ENCODE data around the gene KCNJ12.

DNA sequence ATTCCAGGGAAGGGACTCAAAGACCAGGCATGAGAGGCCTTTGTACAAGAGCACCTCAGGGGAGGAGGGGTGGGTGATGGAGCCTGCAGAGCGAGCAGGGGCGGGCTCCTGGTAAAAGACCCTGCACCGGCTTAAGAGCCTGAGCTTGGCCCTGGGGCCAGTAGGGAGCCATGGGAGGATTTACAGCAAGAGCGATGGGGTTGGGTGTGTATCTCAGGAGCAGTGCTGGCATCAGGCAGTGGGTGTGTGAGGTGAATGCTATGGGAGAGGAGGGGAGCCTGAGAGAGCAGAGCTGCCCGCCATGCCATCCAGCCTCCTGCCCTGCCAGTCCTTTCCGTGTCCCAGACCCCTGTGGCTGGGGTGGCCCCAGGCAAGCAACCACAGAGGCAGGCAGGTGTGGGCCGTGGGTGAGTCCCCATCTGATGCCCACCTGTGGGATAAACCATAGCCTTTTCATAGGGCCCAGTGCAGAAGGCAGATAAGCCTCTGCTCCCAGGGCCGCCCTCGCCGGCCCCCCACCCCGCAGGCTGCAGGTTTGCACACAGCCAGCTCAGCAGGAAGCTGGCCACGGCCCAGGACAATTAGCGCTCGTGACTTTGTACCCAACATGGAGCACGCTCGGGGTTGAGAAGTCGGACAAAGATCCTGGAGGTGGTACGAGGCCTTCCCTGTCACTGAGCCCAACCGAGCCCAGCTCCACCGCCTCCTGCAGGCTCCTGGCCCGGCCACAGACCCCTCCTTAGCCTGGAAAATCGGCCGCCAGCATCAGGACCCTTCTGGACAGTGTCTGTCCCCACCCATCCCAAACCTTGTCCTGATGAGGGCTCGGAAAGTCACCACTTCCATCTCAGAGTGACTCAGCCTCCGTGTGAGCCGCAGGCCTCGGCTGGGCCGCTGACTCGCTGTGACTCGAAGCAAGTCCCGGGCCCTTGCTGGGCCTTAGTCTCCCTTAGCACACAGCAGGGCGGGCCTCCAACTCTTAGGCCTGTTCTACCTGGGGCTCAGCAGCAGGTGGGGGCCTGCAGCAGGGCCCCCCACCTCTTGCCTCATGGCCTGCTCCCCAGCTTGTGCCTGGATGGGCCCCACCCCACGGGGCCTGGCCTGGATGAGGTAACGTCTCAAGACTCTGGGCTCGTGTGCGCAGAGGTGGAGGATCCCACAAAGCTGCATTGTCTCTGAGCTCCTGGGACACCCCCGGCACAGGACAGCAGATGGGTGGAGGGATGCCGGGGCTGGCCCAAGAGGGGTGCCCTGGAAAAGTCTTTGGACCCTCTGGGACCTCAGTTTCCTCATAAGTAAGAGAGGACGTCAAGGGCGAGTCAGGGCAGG is 22.8 kb downstream of the FAM83G start:
- RRBS, 2 experiments: 100% methylated on average over 1 to 3 of the region's 40 CpGs

- RRBS, 2 experiments: no CpG with 5 or more reads among the region's 78 CpGs
Observed at GRCh38 chr17:19111614-19112949, 15.3 kb upstream of the GRAPL start.

DNA sequence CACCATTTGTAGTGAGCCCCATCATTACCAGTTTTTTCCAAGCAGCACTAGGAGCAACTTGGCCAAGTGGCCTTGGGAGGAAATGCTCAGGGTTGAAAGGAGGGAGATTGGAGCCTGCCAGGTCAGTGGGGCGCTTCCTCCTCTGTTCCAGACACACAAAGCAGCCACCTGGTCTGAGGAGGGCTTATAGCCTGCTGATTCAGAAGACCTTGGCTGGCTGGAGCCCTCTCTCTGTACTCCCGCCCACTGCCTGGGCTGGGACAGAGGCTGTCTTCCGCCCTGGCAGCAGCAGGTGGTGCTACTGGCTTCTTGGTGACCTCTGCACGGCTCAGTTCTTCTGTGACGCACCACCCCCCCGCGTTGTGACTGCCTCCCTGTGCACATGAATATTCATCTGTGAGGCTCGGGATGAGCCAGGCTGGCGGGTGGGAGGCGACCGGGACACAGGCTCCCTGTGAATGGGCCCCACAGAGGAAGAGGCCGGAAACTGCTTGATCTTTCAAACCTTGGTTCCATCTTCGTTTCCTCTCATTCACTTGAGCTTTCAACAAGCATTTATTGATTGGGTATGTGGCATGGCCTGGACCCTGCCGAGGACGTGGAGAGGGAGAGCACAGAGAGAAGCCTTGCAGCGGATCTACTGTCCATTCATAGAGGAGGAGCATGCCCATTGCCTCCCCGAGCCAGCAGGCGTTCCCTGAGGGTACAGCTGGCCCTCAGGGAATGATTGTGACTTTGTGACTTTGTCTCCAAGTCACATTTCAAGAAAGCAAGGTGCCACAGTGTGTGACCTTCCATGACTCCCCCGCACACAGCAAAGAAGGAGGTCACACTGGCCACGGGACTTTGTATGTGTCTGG is 45.1 kb downstream of the B9D1 start:
- RRBS, 2 experiments: 70% methylated on average over 1 of the region's 20 CpGs; no CpG with 5 or more reads in 1 of the 2 experiments

GRCh38 chr17:19457665-19458353 is 46.8 kb downstream of the RNF112 start:
- RRBS, 2 experiments: no CpG with 5 or more reads among the region's 8 CpGs

DNA sequence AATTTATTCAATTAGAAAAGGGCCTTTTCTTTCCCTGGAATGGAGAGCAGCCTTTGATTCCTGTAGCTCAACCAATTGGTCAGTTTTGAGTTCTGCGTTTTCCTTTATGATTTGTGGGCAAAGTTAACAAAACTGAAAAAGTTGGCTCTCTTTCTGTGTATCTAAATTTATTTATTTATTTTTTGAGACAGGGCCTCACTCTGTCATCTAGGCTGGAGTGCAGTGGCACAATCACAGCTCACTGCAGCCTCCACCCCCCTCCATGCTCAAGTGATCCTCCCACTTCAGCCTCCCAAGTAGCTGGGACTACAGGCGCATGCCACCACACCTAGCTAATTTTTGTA is 6.8 kb upstream of the SLC47A1 start:
- RRBS, 2 experiments: no CpG with 5 or more reads among the region's 2 CpGs

DNA sequence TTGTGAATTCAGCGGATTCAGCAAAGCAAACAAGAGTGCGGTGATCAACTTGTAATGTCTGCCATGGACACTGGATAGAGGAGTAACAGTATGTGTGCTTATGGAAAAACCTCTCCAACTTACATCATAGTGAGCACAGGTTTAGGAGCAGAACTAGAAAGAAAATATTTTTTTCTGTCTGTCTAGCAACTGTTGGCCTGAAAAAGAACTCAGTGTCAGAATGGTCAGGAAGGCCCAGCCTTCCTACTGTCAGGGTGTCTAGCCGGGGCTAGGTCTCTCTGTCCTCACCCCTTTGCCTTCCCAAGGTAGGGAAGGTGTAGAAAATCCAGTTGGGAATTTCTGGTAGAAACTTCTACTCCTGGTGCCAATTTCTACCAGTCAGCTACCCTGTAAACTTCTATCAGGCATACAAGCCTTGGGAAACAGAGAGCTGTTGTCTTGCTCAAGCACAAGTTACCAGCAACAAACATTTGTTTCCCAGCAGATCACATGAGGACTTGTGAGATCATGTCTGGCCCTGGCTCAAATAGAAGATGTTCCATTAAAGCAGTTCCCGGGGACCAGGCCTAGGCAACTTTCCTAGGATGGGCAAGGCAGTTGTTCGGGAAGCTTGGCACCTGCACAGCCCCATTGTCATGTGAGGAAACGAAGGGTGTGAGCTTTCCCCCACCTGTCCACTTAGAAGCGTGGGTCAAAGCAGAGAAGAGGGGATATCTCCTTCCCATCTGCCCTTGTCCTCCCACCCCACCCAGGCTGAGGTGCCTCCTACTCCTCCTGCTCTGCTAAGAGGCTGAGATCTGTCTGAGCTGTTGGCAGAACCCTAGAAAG is 11.0 kb upstream of the SLC47A2 start:
- RRBS, 2 experiments: no CpG with 5 or more reads among the region's 7 CpGs

DNA sequence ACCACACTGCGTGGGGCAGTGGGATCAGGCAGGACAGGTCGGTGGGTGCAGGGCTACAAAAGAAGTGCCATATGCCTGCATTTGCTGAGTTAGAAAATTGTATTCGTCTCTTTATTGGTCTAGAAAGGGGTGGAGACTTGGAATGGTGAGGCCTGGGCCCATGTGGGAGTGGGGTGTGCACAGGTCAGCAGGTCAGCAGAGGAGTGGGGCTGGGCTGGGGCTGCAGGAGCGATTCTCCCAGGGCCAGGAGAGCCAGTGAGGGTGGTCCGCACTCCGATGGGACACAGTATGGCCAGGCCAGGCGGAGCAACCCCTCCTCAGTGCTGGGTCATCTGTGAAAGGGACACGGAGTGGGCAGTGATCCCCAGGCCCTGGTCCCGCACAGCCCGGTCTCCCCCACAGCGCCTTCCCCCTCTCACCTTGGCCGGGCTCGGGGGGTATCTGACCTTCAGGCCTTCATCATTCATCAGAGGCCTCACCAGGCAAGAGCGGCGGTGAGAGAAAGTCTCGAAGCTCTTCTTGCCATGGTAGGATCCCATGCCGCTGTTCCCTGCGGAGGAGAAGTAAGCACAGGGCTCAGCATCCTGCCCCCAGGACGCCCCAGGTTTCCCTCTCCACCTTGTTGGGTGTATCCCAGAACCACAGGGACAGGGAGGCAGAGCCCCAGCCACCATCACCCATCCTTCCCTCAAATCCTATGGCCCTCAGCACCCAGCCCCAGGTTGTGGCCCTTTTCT is 10.0 kb downstream of the ALDH3A1 start:
- RRBS, 2 experiments: no CpG with 5 or more reads among the region's 19 CpGs

- RRBS, 2 experiments: no CpG with 5 or more reads among the region's 2 CpGs
Observed at GRCh38 chr17:20206157-20206546, 197.0 kb downstream of the SPECC1 start.

GRCh38 chr17:20896002-20896524 is 146.7 kb downstream of the USP22 start:
- RRBS, 2 experiments: 89 to 90% methylated on average over 6 of the region's 32 CpGs

DNA sequence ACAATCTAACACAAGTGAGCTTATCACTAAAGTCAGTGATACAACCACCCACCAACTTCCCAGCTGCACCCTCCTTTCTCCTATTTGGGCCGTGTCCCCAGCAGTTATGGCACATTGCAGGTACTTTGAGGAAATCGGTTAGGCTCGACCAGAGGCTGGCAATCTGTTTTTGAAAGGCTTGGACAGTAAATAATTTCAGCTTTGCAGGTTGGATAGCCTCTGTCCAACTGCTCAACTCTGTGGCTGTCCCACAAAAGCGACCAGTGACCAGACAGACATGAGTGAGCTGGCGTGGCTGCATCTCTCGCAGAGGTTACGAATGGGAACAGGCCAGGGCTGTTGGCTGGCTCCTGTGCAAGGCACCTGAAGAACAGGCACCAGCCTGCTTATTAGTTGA is 25.9 kb downstream of the USP22 start:
- RRBS, 2 experiments: no CpG with 5 or more reads among the region's 7 CpGs

GRCh38 chr17:21041862-21042109 is 1.0 kb downstream of the USP22 start:
- RRBS, 2 experiments: under 1 to 1% methylated on average over 8 of the region's 25 CpGs

DNA sequence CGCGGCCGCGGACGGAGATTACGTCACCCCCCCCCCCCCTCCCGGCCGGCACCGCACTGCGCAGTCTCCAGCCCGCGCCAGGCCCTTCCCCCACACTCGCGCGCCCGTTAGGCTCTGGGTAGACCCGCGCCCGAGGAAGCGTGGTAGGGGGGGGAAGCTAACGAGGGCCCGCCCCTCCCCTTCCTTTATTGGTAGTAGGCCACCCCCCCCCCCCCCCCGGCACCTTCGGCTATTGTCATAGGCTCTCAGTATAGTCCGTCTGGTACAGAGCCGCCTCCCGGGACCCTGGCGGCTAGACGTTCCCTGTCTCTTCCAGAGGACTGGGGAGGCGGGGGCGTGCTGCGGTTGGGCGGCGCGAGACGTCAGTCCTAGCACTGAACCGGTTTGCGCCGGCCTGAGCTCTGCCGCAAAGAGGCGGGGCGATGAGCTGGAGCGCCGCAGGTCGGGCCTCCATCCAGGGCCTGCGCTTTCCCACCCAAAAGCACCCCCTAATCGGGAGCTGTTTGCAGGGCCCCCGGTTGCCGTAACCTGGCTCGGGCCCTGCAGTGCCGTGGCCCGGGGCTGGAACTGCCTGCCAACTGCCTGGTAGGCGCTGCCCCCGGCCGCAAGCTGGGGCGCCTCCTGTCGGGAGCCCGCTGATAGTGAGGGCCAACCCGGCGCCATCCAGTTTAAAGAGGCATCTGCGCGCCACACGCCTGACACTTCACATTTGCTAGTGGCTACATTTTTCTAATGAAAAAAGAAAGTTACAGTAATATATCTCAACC is 470 bp upstream of the USP22 start:
- RRBS, 2 experiments: 1% methylated on average over 24 of the region's 63 CpGs

DNA sequence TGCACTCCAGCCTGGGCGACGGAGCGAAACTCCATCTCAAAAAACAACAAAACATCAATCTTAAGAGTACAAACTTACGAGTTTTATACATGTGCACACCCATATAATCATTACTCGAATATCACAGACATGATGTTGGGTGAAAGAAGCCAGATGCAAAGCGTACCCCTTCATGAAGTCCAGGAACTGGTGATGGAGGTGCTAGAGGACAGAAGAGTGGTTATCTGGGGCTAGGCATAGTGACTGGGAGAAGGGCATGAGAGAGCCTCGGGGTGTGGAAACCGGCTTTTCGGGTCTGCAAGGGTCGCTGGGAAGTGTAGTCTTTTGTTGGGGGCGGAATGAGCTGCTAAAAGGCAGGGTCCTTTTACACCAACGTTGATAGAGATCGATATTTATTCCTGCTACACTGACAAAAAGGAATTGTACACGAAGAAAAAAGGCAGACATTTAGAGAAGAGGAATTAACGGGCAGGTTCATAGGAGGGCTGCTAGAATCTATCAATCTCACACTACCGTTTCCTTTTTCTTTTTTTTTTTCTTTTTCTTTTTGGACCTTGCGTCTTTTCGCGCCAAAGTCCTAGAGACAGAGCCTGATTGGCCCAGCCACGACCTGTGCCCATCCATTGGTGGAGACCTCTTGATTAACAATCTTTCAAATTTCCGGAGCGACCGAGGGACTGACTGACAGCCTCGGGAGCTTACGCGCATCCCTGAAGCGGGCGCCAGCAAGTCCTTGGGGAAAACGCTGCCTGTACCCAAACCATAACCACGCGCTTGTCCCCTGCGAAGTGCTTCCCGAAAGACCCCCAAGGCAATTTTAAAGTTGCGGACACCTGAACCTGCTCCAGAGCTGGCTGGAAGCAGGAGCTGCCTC is 27.7 kb upstream of the DHRS7B start:
- RRBS, 2 experiments: no CpG with 5 or more reads among the region's 34 CpGs

GRCh38 chr17:21231867-21232496 is 18.0 kb upstream of the TMEM11 start:
- RRBS, 2 experiments: no CpG with 5 or more reads among the region's 2 CpGs

DNA sequence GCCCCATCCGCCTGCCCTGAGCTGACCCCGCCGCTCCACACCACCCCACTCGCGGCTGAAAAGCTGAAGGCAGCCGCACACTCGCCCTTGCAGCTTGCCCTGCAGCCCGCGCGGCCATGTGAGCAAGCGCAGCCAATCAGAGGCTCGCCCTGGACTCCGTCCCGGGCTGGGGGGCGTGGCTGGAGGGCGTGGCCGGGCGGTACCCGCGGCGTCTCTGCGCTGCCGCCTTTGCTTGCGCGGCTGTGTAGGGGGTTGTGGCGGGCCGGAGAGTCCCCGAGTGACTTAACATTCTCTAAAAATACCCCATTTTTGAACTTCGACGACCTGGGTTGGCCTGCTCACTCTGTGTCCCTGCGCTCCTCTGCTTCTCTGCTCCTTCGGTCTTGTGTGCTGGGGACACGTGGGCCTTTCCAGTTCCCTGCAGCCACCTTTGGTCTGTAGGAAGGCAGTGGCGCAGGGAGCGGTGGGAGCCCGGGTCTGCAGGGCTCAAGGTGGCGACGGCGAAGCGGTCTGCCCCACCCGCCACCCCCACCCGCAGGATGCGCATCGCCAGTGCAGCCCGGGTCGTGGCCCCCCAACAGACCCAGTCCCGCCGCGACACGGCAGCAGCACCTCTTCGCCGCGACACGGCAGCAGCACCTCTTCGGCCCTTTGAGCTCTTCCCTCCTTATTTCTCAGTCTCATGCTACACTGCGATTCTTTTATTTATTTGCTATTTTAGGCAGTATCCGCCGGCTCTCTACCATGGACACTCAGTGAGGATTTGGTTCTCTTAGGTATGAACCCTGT is 8.6 kb upstream of the MAP2K3 start:
- RRBS, 2 experiments: 27% methylated on average over 20 of the region's 58 CpGs

GRCh38 chr17:21322392-21322673 is 37.8 kb downstream of the MAP2K3 start:
- RRBS, 2 experiments: no CpG with 5 or more reads among the region's 6 CpGs

GRCh38 chr17:21370291-21371010 is 5.7 kb upstream of the KCNJ12 start:
- RRBS, 2 experiments: no CpG with 5 or more reads among the region's 12 CpGs

GRCh38 chr17:21375868-21376792 is at the start of gene KCNJ12:
KCNJ12 (plus strand) TSS chr17:21376357.
- RRBS, 2 experiments: 6 to 10% methylated on average over 47 to 48 of the region's 97 CpGs

DNA sequence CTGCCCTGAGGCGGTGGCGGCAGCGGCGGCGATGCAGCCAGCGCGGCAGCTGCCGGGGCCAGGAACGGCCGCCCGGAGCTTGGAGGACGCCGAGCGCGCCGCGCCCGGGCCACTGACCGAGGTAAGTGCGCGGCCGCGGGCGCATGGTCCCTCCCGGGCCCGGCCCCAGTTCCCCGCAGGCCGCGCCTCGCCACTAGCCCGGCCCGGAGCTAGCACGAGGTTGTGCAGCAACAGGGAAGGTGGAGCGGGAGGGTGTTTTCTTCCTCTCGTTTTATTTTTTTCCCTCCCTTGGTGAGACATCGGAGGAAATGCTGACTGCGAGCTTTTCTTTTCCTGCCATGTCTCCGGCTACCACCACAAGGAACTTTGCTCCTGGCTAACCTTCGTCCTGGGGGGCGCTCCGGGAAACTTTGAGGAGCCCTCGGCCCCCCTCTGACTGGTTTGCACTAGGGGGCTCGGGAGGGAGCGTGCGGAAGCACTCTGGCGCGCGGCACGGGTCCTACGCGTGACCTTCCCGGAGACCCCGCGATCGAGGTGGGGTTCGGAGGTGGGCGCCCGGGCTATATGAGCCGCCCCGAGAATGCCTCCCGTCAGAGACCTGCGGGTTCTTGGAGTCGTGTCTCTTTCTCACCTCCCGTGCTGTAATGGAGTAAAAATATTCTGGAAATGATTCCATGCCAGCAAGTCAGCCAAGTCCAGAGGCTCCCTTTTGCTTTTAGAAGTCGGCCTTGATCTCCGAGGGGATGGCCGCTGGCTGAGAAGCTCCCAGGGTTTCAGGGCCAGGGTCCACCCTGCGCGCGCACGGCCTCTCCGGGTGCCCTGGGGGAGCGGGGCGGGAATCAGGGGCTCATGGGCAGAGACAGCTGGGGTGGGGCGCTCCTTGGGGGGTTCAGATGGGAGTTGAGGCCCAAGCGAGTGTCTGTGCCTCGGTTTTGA is 904 bp downstream of the KCNJ12 start:
- RRBS, 2 experiments: 21 to 24% methylated on average over 37 of the region's 77 CpGs